ENCODE results near the genes FAM72D, PDZK1 and RBM8A.

- CAGE, long polyA plus RNA, result no peak
- RRBS, result 0% methylated on average over 2 of the region's 43 CpGs
Observed at GRCh38 chr1:143729263-143730014, 176.3 kb downstream of the H3-7 start.

- CAGE, long polyA plus RNA, result no peak
- RRBS, result no CpG with 5 or more reads among the region's 47 CpGs
Observed at GRCh38 chr1:145095761-145096327, at the start of gene FAM72D. TSS of gene FAM72D (plus strand) at chr1:145095974.

DNA sequence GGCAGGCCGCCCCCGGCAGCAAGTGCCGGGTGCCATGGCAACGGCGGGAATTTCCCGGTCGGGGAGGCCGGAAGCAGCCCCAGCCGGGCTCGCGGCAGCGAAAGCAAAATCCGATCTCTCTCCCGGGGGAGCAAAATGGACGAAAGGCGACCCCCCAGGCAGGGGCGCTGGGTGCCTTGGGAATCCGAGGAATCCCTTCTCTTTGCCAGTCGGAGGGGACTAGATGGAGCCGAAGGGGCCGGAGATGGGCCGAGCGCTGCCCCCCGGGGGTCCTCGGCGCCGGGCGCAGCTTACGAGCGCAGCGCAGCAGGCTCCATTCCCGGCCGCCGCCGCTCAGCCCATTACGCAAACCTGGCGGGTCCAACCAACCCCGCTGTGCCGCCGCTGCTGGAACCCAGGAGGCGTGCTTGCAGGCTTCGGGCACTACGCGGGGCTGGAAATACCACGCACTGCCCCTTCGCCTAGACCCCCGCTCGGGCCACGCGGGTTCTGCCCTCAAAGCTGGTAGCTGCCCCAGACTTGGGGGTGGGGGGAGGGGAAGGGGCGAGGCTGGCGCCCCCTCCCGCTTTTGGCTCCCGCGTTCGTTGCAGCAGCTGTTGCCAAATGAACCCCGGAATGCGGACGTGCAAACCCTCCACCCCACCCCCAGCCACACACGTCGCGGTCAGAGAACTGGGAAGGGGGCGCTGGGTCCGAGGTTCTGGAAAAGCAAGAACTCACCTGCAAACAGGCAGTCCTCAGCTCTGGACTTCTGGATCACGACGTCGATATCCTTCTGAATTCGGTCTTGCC lies 26.9 kb downstream of the PPIAL4D start:
- CAGE, long polyA plus RNA, result no peak
- RRBS, result no CpG with 5 or more reads among the region's 68 CpGs

DNA sequence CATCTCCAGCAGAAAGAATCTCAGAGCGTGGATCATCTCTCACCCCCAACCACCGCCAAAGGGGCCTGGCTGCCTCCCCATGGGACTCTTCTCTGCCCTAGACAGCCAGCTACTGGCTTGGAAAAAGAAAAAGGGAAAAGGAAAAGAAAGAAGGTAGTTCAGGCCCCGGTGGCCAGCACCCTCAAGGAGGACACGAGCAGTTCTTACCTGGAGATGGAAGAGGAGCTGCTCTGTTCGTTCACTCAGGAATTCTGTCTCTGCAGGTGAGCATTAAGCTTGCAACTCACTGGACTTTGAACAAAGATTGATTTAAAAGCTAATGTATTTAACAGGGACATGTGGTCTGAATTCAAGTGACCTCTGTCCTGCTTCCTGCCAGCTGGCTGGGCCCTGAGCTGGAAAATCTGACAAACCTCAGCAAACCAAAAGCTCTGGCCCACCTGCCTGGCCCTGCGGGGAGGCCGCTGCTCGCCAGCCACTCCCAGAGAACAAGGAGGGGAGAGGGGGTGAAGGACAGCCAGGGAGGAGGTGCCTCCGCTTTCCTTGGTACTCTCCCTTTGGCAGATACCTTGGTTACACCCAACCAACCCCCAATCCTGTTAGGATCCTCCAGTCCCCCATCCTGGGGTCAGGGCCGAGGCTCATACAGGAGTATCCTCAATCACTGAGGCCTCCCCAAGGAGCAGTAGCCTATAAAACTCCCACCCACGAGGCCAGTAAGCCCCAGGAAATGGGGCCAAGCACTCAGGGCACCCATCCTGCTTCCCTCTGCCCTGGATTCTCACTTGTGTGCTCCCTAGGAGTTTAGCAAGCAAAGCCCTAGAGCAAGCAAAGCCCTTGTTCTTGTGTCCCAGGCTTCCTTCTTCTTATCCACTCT lies at the start of gene PDZK1:
Gene PDZK1, minus strand, starts transcription at position 259 of the 877 bp plus-strand sequence.
- CAGE, long polyA plus RNA, result no peak
- RRBS, result 60% methylated on average over 1 of the region's 11 CpGs

DNA sequence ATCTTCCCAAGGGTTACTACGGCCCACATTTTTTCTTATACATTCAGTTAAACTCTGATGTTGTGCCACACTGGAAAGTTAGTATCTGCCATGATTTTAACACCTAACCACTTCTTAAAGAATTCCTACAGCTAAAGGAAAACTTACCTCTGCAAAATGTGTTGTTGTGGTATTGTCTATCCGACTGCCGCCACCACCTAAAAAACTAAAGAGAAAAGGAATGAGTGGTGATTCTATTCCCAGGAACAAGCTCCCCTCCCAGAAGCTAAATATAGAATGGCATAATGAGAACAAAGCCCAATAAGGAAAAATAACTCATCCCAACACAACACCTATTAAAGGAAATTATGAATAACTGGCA lies 39.5 kb downstream of the RNF115 start:
- CAGE, long polyA plus RNA, result no peak
- RRBS, result no CpG with 5 or more reads among the region's 3 CpGs

GRCh38 chr1:145846053-145846415 lies 604 bp downstream of the NUDT17 start:
- CAGE, long polyA plus RNA, result no peak
- RRBS, result no CpG with 5 or more reads among the region's 8 CpGs

DNA sequence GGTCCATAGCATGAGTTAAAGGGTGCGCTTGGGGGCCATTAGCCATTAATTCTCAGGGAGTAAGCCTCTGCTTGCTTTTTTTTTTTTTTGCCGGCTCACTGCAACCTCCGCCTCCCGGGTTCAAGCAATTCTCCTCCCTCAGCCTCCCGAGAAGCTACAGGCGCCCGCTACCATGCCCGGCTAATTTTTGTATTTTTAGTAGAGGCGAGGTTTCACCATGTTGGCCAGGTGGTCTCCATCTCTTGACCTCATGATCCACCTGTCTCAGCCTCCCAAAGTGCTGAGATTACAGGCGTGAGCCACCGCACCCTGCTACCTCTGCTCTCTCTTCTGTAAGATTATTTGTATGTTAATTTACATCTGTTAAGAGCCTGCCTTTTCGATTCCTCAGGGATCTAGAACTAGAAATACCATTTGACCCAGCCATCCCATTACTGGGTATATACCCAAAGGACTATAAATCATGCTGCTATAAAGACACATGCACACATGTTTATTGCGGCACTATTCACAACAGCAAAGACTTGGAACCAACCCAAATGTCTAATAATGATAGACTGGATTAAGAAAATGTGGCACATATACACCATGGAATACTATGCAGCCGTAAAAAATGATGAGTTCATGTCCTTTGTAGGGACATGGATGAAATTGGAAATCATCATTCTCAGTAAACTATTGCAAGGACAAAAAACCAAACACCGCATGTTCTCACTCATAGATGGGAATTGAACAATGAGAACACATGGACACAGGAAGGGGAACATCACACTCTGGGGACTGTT lies 1.6 kb upstream of the PEX11B start:
- CAGE, long polyA plus RNA, result no peak
- RRBS, result 92% methylated on average over 4 of the region's 15 CpGs

- CAGE, long polyA plus RNA, result no peak
- RRBS, result no CpG with 5 or more reads among the region's 51 CpGs
Observed at GRCh38 chr1:145926855-145927838, at the start of gene RBM8A. TSS of gene RBM8A (minus strand) at chr1:145927484.

GRCh38 chr1:145960035-145961023 lies 2.5 kb upstream of the LIX1L start:
- CAGE, long polyA plus RNA, result no peak
- RRBS, result 20% methylated on average over 21 of the region's 52 CpGs

DNA sequence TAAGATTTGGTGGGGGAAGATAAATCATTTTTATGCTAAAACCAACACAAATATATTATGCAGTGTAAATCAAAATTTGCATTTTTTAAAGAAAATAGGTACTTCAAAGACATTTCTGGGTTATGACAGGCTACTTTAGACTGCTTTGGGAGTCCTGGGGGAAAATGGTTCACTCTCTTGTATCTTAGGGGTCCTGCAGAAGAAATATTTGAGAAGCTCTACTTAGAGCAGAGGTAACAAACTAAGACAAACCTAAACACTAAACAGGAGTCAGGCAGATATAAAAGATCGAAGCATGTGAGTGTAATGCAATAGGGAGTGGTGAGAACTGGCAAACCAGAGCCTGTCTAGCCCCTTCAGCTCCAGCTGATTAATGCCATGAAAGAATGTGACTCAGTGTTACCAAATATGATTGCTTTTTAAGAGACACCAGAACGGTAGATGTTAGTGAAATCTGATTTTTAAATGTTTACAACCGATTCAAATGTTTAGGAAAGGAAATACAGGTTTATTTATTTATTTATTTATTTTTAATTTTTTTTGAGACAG lies 12.5 kb downstream of the TXNIP start:
- CAGE, long polyA plus RNA, result no peak
- RRBS, result no CpG with 5 or more reads among the region's 3 CpGs

DNA sequence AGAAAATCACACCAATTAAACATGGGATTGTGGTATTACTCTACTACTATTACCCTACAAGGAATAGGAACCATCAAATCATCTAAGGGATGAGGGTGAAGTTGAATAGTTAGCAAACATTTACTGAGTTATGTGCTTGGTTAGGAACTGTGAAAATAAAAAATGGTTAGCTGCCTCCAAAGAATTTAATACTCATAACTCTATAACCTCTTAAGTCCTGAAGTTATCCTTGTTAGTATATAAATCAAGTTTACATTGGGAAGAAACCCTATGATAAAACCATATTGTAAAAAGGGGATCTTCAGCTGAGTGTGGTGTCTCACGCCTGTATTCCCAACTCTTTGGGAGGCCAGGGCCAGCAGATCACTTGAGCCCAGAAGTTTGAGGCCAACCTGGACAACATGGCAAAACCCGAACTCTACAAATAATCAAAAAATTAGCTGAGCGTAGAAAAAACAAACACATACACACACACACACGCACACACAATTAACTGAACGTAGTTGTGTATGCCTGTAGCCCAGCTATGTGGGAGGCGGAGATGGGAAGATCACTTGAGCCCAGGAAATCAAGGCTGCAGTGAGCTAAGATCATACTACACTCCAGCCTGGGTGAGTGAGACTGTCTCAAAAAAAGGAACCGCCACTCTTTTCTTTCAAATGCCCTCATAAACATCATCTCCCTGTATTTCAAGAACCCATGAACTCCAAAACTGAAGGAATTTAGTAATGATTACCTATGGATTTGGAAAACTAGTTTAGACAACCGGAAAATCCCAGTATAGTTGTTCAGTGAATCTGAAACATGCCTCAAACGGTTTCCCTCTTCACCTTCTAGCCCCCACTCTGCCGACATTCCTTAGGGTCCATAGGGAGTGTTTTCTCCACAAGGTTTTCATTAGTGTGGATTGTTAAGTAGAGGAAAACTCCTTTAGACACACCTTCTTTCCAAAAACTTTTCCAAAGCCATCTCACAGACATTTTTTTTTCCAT lies 4.6 kb downstream of the TXNIP start:
- CAGE, long polyA plus RNA, result no peak
- RRBS, result no CpG with 5 or more reads among the region's 10 CpGs

- CAGE, long polyA plus RNA, result no peak
- RRBS, result no CpG with 5 or more reads among the region's 6 CpGs
Observed at GRCh38 chr1:145993334-145993937, 2.9 kb downstream of the TXNIP start.

GRCh38 chr1:145999303-146000322 lies 3.2 kb upstream of the TXNIP start:
- CAGE, long polyA plus RNA, result no peak
- RRBS, result no CpG with 5 or more reads among the region's 10 CpGs

GRCh38 chr1:146051465-146052330 lies 30.2 kb upstream of the HJV start:
- CAGE, long polyA plus RNA, result no peak
- RRBS, result no CpG with 5 or more reads among the region's 39 CpGs

- CAGE, long polyA plus RNA, result no peak
- RRBS, result no CpG with 5 or more reads among the region's 11 CpGs
Observed at GRCh38 chr1:146948325-146949090, 10.4 kb downstream of the NBPF12 start.

DNA sequence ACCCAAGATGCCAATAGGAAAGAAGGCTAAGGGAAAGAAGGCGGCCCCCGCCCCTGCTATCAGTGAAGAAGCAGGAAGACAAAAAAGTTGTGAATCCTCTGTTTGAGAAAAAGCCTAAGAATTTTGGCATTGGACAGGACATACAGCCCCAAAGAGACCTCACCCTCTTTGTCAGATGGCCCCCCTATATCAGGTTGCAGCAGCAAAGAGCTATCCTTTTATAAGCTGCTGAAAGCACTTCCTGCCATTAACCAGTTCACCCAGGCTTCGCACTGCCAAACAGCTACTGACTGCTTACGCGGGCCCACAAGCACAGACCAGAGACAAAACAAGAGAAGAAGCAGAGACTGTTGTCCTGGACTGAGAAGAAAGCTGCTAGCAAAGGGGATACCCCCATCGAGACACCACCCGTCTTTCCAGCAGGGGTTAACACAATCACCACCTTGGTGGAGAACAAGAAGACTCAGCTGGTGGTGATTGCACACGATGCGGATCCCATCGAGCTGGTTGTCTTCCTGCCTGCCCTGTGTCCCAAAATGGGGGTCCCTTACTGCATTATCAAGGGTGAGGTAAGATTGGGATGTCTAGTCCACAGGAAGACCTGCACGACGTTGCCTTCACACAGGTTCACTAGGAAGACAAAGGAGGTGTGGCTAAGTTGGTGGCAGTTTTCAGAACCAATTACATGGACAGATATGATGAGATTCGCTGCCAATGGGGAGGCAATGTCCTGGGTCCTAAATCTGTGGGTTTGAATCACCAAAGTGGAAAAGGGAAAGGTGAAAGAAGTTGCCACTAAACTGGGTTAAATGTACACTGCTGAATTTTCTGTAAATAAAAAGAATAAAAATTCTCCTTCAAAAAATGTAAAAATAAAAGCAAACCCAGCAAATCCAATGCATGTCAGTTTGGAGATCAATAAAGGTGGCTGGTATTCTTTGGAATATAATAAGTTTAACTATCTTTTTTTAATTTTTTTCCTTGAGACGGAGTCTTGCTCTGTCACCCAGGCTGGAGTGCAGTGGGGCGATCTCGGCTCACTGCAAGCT lies 1.3 kb downstream of the FMO5 start:
- CAGE, long polyA plus RNA, result no peak
- RRBS, result no CpG with 5 or more reads among the region's 16 CpGs

DNA sequence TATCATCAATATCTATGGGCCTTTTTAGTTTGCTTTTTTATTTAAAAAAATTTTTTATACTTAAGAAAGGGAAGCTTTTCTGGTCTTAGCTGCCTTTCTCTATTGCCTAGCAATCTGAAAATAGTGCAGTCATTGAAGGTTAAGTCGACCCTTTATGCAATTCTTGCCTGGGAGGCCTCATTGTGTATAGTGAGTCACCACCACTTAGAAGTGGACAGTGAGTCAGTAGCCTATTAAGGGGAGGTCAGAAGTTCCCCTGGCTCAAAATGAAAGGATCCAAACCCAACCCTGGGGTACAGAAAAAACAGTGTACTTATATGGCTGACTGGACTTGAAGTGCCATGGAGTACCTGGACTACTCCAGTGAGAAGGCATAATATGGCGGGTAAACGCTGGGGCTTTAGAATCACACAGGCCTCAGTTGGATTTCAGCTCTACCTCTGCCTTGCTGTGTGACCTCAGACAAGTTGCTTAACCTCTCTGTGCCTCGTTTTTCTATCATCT lies 2.2 kb upstream of the BCL9 start:
- CAGE, long polyA plus RNA, result no peak
- RRBS, result no CpG with 5 or more reads among the region's 4 CpGs

- CAGE, long polyA plus RNA, result no peak
- RRBS, result no CpG with 5 or more reads among the region's 3 CpGs
Observed at GRCh38 chr1:147542996-147543514, 1.8 kb downstream of the BCL9 start.

DNA sequence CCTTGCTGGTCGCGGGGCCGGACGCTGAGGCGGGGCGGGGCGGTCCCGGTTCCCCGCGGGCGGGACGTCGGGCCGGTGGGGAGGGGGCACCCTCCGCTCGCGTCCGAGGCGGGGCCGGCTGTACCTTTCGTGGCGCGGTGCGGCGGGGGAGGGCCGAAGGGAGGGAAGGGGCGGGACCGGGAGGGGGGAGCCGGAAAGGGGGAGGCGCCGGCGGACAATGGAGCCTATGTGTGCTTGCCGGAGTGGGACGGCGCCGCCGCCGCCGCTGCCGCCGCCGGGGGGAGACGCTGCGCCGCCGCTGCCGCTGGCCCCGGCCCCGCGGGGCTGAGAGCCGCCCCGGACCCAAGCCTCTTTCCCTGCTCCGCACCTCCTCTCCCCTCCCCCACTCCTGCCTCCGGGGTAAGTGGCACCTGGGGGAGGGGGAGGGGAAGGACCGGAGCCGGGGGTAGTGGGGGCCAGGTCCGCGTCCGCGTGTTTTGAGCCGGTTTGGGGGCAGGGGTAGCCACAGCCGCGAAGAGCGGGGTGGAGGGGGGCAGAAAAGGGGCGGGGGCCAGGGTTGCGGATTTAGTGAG lies 58.7 kb downstream of the BCL9 start:
- CAGE, long polyA plus RNA, result no peak
- RRBS, result 1% methylated on average over 37 of the region's 66 CpGs

DNA sequence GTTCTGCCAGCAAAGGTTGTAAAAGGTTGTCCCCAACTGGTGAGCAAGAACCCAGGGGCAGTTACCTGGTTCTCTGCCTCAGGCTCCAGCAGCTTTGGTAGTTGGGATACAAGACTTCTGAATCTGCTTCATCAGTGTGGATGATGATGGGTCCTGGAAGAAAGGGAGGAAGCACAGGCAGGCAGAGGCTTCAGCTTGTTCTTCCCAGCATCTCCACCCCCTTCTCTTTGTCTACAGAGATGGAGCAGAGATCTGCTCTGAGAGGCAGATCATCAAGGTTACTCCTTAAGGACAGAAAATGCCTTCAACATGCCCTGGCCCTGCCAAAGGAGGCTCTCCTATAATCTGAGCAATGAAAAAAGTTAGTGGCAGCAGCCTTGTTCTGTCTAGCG lies 15.2 kb downstream of the ACP6 start:
- CAGE, long polyA plus RNA, result no peak
- RRBS, result no CpG with 5 or more reads among the region's 1 CpG